Mesenchymal stem cell of adipose (primary cell): ENCODE results near the gene ILF3.

- CAGE, long polyA plus RNA, result no peak
Measured at GRCh38 chr19:10121835-10122418, 2.2 kb upstream of the EIF3G start.

GRCh38 chr19:10267913-10268422 is 3.0 kb upstream of the ICAM1 start:
- CAGE, long polyA plus RNA, result no peak

GRCh38 chr19:10321350-10321820 is 5.6 kb upstream of the FDX2 start:
- CAGE, long polyA plus RNA, result no peak

- CAGE, long polyA plus RNA, result no peak
Measured at GRCh38 chr19:10334397-10335278, 1.3 kb upstream of the RAVER1 start.

- CAGE, long polyA plus RNA, result no peak
Measured at GRCh38 chr19:10405463-10405879, 2.1 kb upstream of the CDC37 start.

DNA sequence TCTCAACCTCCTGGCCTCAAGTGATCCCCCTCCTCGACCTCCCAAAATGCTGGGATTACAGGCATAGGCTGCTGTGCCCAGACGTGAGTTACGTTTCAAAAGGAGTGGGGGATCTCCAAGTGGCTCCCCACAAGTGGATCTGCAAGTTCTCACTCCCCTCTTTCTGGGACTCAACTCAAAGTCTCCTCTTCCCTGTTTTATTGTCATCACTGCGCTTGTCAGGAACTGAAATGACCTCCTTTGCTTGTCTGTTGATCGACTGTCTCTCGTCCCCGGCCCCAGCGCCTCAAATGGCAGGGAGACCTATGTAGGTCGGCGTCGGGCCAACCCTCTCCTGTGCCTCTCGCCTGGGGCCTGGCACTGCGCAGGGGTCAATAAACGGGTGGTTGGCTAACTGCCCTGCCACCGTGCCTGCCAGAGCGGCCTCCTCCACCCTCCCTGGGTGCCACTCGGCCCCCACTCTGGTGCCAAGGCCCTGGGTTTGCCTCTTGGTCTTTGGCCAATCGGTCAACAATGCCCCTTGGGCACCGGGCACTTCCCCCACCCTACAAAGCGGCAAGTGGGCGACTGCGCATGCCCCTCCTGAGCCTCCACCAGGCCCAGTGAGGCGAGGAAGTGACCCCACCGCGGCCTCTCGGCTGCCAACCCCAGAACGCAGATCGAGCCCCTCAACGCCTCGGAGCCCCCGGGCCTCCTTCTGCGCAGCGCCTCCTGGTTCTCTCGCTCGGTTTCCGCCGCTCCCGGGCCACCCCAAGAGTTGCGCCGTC is 1.2 kb downstream of the KEAP1 start:
- CAGE, long polyA plus RNA, result no peak

DNA sequence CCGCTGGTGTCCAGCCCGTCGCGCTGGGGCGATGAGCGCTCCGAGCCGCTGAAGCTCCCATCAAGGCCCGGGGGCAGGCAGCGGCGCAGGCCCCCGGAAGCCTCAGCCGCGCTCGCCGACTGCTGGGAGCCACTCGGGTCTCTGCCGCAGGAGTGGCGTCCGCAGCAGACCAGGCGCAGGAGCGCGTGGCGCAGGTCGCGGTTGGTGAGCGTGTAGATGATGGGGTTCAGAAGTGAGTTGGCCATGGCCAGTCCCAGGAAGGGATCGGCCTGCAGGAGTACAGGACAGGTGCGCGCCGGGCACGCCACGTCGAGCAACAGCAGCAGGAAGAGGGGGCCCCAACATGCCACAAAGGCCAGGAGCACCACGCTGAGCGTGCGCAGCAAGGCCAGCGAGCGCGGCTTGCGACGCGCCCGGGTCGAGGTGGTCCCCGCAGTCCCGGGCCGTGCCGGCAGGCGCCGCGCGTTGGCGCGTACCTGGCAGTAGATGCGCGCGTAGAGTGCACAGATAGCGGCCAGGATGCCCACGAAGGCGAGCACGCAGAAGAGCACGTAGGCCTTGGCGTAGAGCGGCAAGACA is 3.3 kb downstream of the S1PR5 start:
- CAGE, long polyA plus RNA, result no peak

GRCh38 chr19:10515637-10516351 is 1.5 kb downstream of the S1PR5 start:
- CAGE, long polyA plus RNA, result no peak

DNA sequence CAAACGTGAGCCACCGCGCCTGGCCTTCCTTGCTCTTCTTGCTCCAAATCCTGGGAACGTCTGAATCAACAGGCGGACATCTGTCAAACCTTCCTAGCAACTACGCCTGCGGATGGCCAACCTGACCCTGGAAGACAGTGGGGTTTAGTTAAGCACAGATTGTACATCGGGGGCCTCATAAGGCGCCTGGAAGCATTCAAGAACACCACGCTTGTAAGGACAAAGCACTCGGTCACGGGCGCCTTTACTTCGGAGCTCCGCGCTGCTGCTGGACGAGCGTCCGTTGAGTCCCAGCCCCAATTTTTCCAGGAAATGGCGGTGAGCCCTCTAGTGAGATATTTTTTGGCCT is 1.0 kb upstream of the ILF3 start:
- CAGE, long polyA plus RNA, result no peak

GRCh38 chr19:10654210-10654517 is at the start of gene ILF3:
ILF3 (plus strand) TSS chr19:10654346.
- CAGE, long polyA plus RNA, result no peak

DNA sequence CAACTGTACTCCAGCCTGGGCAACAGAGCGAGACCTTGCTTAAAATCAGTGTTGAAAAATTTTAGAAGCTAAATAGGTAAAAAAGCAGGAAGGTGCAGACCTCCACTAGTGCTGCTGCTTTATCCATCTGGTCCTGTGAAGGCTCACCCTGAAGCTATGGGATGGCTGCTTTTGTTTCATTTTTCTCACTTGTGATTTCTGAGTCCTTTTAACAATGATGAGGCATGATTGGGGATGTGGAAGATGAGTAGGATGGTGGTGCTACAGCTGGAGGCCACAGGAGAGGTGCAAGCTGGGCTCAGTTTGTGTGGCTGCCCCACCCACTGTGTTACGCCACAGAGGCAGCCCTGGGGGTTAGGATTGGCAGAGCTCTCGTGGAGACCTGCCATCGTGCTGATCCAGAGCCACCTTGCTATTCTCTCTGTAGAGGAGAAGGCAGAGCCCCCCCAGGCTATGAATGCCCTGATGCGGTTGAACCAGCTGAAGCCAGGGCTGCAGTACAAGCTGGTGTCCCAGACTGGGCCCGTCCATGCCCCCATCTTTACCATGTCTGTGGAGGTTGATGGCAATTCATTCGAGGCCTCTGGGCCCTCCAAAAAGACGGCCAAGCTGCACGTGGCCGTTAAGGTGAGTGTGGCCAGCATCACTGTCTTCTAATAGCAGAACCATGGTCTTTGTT is 19.5 kb upstream of the QTRT1 start:
- CAGE, long polyA plus RNA, result no peak

DNA sequence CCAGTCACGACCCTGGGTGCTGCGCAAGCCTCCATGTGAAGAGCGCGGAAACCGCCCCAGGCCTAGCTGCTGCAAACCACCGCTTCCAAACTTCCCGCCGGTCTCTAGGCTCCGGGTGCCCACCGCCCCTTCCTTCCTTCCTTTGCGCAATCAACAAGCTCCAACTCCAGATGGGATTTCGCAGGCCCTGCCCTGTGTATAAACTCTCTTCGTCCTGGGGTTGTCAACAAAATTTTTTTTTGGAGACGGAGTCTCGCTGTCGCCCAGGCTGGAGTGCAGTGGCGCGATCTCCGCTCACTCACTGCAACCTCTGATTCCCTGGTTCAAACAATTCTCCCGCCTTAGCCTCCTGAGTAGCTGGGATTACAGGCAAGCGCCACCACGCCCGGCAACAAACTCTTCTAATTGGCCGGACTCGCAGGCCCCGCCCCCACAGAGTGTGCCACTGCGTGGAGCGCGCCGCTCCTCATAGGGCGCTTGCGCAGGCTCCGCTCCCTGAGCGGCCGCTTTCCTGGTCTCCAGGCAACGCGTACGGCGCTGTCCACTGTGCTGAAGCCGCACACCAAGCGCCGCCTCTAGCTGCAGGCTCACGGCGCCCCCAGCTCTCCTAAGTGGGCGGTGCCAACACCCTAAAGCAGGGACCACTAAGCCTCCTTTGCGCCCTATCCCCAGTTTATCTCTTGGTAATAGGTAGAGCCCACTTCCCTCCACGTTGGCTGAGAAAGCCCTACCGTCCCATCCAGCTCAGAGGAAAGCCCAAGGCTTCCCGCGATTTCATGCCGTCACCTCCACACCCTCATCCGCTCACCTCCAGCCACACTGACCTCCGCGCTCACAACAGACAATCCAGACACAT is 5.6 kb upstream of the QTRT1 start:
- CAGE, long polyA plus RNA, result no peak

GRCh38 chr19:10745072-10745544 is 27.2 kb downstream of the DNM2 start:
- CAGE, long polyA plus RNA, result no peak

- CAGE, long polyA plus RNA, result no peak
Measured at GRCh38 chr19:10761544-10762219, 43.8 kb downstream of the DNM2 start.

- CAGE, long polyA plus RNA, result no peak
Measured at GRCh38 chr19:10775532-10776016, 57.7 kb downstream of the DNM2 start.

GRCh38 chr19:10795728-10796781 is 40.0 kb downstream of the TMED1 start:
- CAGE, long polyA plus RNA, result no peak

DNA sequence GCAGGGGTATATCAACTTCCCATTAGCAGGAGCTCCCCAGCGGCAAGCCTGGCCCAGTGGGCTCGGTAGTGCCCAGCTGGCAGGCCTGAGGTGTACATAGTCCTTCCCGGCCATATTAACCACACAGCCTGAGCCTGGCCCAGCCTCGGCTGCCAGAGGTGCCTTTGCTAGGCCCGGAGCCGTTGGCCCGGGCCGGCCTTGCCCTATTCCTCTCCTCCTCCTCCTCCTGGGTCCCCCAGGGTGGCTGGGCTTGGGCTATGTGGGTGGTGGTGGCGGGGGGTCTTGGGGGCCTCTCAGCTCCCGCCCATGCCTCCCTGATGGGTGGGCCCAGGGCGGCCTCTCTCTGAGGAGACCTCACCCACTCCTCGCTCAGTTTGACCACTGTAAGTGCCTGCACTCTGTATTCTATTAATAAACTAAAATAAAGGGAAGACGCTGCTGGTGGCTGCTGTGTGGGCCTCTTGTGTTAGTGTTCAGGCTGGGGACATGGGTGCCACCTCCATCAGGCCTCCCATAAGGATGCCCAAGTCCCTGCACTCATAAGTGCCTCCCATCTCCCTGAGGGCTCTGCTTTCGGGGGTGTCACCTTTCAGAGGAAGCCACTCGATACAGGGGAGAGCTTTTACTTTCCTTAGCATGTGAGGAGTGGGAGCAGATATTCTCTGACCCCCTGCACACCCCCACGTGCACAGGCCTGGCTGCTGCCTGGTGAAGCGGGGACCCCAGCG is 4.4 kb downstream of the TMED1 start:
- CAGE, long polyA plus RNA, result no peak

DNA sequence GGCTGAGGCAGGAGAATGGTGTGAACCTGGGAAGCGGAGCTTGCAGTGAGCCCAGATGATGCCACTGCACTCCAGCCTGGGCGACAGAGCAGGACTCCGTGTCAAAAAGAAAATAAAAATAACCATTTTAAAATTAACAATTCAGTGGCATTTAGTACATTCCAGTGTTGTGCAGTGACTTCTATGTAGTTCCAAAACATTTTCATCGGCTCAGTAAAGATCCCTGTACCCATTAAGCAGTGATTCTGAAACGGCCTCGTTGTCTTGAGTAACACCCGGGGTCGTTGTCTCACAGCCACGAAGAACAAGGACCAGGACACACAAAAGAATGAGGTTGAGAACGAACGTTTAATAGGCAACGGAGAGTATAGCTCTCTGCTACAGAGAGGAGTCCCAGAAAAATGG is 2.3 kb upstream of the TMED1 start:
- CAGE, long polyA plus RNA, result no peak

DNA sequence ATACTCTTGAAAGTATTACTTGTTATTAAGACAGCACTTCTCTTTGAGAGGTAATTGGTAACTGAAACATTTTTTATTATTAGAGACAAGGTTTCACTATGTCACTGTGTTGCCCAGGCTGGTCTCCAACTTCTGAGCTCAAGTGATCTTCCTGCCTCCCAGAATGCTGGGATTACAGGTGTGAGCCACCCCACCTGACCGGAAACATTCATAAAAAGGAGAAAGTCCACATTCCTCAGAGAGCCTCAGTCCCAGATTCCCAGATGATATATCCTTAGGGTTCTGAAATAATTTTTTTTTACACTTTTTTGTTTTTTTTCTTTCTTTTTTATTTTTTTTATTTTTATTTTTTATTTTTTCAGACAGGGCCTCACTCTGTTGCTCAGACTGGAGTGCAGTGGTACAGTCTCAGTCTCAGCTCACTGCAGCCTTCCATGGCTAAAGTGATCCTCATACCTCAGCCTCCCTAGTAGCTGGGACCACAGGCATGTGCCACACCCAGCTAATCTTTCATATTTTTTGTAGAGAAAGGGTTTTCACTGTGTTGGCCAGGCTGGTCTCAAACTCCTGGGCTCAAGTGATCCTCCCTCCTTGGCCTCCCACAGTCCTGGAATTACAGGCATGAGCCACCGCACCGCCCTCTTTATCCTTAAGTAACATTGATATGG is 2.8 kb downstream of the CARM1 start:
- CAGE, long polyA plus RNA, result no peak

DNA sequence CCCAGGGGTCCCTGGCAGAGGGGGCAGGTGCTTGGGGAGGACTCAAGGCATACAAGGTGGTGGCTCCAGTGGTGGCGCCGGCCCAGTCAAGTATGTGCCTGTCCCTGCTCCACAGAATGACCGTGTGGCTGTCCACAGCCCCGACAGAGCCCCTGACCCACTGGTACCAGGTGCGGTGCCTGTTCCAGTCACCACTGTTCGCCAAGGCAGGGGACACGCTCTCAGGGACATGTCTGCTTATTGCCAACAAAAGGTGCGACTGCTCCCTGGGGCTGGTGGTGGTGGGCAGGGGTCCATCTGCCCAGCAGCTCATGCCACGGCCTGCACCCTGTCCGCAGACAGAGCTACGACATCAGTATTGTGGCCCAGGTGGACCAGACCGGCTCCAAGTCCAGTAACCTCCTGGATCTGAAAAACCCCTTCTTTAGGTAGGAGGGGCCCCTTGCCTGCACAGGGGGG is 8.1 kb downstream of the YIPF2 start:
- CAGE, long polyA plus RNA, result no peak